BE2C (cell line): ENCODE results near the gene PSMD5.

DNA sequence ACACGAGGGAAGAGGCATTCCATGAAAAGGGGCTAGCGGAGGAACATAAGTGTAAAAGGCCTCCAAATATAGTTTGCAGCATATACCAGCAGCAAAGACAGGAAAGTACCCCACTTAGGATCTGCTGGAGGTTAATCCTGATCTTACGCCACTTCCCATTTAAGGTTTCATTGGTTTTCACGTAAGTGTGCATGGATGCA lies 59.7 kb upstream of the TLR4 start:
- RRBS = no CpG with 5 or more reads among the region's 4 CpGs

- RRBS = no CpG with 5 or more reads among the region's 1 CpG
Measured at GRCh38 chr9:117719121-117719388, 14.9 kb downstream of the TLR4 start.

GRCh38 chr9:119282953-119283662 lies 86.1 kb downstream of the BRINP1 start:
- RRBS = no CpG with 5 or more reads among the region's 15 CpGs

DNA sequence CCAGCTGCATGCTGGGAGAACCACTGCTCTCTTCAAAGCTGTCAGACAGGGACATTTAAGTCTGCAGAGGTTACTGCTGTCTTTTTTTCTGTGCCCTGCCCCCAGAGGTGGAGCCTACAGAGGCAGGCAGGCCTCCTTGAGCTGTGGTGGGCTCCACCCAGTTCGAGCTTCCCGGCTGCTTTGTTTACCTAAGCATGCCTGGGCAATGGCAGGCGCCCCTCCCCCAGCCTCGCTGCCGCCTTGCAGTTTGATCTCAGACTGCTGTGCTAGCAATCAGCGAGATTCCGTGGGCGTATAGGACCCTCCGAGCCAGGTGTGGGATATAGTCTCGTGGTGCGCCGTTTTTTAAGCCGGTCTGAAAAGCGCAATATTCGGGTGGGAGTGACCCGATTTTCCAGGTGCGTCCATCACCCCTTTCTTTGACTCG lies 257.5 kb upstream of the BRINP1 start:
- RRBS = no CpG with 5 or more reads among the region's 18 CpGs

GRCh38 chr9:119761749-119762365 lies 392.6 kb upstream of the BRINP1 start:
- RRBS = no CpG with 5 or more reads among the region's 2 CpGs

GRCh38 chr9:120474758-120475670 lies 105.0 kb downstream of the CDK5RAP2 start:
- RRBS = no CpG with 5 or more reads among the region's 7 CpGs

DNA sequence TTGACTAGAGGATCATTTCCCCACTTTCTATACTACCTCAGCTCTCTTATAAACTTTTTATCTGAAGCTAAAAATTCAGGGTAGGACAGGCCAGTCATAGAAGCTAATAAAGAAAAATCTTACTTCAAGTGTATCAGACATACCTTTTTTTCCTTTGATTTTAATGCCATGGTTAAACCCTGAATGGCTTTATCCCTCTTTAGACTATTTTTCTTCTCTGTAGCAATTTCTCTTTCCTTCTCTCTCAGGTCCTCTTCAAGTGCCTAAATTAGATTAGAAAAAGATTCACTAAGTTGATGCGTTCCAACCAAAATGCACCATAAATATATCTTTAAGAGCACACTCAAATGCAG lies 52.3 kb downstream of the CDK5RAP2 start:
- RRBS = no CpG with 5 or more reads among the region's 1 CpG

GRCh38 chr9:120583850-120584559 lies 4.0 kb upstream of the CDK5RAP2 start:
- RRBS = no CpG with 5 or more reads among the region's 8 CpGs

DNA sequence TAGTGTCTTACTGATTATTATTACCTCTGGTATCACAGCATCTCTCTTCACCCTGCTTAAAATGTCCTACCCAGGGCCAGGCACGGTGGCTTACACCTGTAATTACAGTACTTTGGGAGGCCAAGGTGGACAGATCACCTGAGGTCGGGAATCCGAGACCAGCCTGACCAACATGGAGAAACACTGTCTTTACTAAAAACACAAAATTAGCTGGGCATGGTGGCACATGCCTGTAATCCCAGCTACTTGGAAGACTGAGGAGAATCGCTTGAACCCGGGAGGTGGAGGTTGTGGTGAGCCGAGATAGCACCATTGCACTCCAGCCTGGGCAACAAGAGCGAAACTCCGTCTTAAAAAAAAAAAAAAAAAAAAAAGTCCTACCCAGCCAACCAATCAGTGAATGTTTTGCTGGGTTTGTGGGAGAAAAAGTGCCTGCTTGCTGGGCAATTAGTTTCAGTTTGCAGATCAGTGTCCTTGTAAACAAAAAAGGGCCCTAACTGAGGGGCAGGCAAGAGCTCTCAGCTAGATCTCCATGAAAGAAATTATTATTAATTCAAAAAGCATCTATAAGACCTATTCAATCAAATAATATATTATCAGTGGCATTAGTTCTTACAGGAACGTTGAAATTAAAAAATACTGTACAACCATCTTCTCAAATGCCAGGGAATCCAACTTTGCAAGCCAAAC lies 4.1 kb downstream of the MEGF9 start:
- RRBS = no CpG with 5 or more reads among the region's 9 CpGs

DNA sequence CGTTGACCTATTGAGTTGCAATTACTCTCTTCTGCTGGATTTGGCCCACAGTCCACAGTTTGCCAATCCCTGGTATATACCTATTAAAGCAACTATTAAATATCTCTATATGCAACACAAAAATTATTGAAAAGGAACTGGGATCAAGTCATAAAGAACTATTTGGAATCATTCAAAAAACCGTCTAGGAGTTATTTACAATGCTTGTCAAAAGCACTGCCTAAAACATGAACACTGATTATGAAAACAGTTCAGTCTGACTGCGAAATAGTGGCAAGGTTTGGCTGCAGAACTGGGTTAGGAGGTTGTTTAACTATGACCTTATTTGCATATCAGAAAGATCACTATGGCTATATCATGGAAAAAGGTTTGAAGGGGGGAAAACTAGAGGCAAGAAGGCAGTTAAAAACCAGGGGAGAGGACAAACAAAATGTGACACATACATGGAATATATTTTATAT lies 12.0 kb downstream of the FBXW2 start:
- RRBS = no CpG with 5 or more reads among the region's 3 CpGs

DNA sequence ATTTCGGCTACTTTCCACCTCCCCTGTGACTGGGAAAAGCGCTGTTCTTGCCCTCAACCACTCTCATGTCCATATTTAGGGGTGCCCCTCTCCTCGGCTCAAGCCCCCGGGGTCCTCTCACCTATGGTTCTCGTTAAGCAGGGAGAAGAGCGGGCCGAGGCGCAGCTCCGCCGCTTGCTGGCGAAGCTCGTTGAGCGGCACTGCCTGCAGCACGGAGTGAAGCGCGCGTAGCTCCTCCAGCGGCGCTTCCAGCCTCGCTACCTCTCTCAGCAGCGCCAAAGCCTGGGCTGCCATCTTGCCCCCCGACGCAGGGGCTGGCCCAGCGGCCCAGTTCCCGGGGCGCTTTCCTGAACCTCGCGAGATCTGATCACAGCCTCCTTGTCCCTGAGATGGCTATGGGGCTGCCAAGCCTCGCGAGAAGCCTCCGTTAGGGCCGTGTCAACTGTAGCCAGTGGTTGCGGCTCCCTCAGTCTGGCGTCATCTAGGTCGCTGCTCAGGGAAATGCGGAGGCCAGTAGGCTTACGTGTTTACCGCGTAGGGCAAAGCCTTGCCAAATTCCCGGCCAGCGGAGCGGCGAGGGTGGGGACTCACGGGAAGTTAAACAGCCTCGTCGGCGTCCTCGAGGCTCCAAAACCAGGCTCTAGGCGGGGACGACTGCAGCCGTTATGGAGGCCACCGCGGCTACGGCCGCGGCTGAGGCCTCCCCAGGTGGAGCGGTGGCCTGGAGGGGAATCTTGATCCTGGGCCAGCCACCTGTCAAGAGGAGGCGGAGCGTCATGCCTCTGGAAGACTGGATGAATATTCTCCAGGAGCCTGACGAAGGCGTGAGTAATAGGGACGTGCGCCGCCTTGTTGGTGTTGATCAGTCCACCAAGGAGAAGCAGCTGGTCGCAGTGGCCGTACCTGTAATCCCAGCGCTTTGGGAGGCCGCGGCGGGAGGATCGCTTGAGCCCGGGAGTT lies at the start of gene PSMD5:
Gene PSMD5 (minus strand): TSS at position 307 of the 960 bp plus-strand sequence.
- RRBS = no CpG with 5 or more reads among the region's 72 CpGs

- RRBS = no CpG with 5 or more reads among the region's 6 CpGs
Measured at GRCh38 chr9:120850904-120852027, 8.5 kb upstream of the PSMD5 start.

GRCh38 chr9:120853225-120854128 lies 10.8 kb upstream of the PSMD5 start:
- RRBS = no CpG with 5 or more reads among the region's 9 CpGs

- RRBS = no CpG with 5 or more reads among the region's 10 CpGs
Measured at GRCh38 chr9:120924465-120925383, 1.9 kb downstream of the TRAF1 start.

DNA sequence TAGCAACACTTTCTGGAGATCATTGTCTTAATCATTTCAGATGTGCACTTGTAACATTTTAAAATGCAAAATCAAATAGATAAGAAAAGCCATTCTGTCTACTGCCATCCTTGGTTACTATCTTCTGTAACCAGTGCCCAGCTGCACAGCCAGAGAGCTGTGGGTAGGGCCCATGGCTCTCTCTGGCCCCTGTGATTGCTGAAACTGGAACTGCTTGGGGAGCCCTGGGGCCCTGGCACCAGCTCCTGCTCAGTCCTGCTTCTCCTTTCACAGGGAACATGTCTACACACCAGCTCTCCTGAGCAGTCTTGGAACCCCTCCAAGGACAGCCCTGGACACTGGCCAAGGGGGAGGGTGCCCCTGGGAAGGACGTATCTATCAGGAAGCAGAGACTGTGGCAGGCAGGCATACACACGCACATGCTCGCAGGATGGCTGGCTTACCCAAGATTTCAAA lies 8.7 kb upstream of the TRAF1 start:
- RRBS = no CpG with 5 or more reads among the region's 3 CpGs

DNA sequence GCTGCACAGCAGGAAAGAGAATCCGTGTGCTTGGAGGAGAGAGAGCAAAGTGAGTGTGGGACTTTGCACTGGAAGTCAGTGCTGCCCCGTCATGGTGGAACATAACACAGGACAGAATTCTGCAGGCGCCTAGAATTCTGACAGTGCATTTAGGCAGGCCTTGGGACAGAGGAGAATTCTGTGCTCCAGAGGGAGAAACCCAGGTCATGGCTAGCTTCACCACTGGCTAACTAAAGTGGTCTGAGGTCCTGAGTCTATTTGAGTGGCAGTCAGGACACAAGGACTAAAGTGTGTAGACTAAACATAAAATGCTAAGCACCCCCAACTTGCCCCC lies 3.6 kb upstream of the C5 start:
- RRBS = no CpG with 5 or more reads among the region's 3 CpGs

GRCh38 chr9:121121524-121122134 lies 46.9 kb downstream of the CNTRL start:
- RRBS = no CpG with 5 or more reads among the region's 19 CpGs

DNA sequence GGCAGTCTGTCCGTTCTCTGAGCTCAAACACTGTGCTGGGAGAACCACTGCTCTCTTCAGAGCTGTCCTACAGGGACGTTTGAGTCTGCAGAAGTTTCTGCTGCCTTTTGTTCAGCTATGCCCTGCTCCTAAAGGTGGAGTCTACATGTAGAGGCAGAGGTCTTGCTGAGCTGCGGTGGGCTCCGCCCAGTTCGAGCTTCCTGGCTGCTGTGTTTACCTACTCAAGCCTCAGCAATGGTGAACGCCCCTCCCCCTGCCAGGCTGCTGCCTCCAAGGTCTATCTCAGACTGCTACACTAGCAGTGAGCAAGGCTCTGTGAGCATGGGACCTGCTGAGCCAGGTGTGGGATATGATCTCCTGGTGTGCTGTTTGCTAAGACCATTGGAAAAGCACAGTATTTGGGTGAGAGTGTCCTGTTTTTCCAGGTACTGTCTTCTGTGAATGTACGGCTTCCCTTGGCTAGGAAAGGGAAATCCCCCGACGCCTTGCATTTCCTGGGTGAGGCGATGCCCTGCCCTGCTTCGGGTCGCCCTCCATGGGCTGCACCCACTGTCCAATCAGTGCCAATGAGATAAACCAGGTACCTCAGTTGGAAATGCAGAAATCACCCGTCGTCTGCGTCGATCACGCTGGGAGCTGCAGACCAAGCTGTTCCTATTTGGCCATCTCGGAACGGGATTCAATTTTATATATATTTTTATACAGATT lies 58.5 kb downstream of the CNTRL start:
- RRBS = no CpG with 5 or more reads among the region's 19 CpGs

DNA sequence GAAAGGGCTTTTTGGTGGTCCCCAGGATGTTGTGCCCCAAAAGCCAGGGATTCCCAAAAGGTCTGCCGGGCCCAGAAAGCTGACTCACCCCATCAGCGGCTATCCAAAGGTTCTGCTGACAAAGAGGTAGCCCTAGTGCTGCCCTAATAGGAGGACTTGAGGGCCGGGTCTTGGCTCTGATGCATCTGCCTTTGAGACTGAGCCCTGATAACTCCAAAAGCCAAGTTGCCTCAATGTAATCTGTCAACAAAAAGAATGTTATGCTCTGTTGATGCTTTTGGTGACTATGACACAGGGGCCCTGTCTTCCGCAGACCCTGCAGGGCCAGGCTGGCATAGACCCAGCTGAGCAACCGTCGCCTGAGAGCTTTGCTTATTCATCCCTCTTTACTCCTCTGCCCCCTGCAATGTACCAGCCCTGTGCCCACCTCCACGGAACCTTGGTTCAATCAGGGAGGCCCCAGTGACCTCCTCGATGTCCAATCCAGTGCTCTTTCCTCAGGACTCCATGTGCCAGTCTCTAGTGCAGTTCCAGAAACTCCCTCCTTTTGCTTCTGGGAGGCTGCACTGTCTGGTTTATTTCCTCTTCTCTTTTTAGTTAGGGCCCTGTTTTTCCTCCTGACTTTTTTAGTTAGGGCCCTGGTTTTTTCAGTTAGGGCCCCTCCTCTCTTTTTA lies 14.7 kb downstream of the GSN start:
- RRBS = 78% methylated on average over 3 of the region's 8 CpGs

GRCh38 chr9:121302809-121303171 lies 34.8 kb downstream of the GSN start:
- RRBS = no CpG with 5 or more reads among the region's 13 CpGs